Non-pigmented ciliary epithelial cell (primary cell): ENCODE data around the genes ACP2 and NR1H3.

DNA sequence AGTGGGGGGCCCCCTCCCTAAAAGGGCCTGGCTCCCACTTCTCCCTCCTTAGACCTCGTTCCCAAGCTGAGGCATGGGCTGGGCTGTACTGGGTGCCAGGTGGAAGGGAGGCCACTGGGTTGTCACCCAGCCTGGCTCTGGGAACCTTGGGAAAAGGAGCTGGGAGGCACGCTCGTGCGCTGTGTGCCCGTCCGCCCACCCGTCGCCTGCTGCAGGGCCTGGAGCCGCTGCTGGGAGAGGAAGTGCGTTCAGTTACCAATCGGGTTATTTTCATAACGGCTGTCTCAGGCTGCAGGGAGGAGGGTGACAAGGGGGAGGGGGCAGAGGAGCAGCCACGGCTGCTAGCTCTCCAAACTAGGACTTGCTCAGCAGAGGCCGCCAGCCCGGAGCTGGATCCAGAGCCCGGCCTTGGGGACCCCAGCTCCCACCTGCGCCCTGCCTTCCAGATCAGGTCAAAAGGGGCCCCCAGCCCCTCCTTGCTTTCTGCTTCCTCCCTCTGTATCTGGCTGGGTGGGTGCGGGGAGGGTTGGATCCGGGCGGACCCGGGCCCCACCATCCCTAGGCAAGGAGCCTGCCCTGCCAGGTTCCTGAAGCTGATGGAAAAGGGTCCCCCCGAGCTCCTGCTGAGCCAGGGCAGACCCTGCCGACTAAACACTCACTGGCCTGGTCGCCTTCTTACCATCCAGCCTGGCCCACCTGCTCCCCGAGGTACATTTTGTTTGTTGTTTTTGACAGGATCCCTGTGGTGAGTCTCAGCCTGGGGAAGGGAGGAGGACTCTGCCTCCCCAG, 14.2 kb downstream of the DGKZ start:
- RRBS: no CpG with 5 or more reads among the region's 25 CpGs

DNA sequence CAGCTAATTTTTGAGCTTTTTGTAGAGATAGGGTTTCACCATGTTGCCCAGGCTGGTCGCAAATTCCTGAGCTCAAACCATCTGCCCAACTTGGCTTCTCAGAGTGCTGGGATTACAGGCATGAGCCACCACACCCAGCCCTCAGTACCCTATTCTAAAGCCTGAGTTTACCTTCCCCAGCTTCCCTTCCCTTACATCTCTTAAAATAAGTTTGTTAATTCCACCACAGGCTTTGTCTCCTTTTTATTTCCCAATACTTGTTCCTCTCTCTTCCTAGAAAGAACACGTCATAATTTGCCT, 59.0 kb downstream of the AMBRA1 start:
- RRBS: no CpG with 5 or more reads among the region's 2 CpGs

DNA sequence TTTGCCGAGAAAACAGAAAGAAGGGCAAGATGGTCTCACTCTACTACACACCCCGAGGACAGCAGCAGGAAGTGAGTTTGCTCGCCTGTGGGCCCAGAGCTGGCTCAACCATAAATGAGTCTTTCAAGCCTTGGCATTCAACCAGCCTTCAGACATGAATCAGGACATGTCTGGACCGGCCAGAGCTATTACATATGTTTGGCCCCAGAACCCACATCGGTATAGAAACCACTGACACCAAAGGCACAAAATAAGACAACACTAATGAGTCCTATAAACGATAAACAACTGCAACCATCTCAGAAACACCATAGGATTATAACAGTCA, 12.9 kb downstream of the ARHGAP1 start:
- RRBS: no CpG with 5 or more reads among the region's 6 CpGs

DNA sequence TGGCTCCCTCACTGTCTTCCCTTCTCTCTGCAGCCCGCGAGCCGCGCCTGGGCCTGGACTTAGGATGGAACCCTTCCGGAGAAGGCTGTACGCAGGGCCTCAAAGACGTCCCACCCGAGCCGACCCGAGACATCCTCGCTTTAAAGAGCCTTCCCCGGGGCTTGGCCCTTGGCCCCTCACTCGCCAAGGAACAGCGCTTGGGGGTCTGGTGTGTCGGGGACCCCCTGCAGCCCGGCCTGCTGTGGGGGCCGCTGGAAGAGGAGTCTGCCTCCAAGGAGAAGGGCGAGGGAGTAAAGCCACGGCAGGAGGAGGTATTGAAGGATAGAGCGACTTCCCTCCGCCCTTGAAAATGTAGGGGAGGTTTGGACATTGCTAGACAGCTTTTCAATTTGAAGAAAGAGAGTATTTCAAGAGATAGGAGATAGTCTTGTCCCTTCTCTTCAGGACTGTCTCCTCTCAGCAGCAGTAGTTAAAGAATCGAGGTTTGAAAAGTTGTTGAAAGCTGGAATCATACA, 592 bp downstream of the ZNF408 start:
- RRBS: 2% methylated on average over 9 of the region's 22 CpGs

DNA sequence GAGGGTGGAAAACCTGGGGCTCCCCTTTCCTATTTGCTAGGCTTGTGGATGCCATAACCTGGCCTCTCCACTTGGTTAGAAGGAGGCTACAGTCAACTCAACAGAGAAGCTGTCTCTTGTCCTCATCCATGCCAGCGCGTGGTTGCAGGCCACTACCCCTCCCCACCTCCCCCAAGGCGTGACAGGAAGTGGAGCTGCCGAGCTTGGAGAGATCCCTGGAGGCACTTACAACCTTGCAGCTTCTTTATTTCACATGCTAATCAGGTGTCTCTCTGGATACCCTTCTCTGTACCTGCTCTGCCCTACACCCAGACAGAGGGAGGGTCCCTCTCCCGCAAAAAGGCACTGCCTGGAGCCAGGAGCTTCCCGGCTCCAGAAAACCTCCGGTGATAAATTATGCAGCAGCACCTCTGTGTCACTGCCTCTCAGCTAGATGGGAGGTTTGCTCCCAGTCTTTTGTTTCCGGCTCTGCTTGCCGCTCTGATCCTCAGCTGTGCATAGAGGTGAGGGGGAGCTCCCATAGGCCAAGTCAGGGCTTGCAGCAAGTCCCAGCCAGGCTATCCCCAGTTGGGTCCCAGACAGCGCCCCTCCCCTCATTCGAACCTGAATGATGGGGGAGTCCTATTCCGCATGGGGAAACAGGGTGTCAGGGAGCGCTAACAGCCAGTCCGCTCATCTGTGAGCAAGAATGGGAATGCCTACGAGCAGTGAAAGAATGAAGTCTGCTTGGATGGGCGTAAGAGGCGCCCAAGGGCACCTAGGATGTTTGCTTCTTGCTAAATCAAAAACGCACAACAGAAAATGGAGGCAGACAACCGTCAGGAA, 5.7 kb downstream of the LRP4 start:
- RRBS: 6% methylated on average over 2 of the region's 19 CpGs

DNA sequence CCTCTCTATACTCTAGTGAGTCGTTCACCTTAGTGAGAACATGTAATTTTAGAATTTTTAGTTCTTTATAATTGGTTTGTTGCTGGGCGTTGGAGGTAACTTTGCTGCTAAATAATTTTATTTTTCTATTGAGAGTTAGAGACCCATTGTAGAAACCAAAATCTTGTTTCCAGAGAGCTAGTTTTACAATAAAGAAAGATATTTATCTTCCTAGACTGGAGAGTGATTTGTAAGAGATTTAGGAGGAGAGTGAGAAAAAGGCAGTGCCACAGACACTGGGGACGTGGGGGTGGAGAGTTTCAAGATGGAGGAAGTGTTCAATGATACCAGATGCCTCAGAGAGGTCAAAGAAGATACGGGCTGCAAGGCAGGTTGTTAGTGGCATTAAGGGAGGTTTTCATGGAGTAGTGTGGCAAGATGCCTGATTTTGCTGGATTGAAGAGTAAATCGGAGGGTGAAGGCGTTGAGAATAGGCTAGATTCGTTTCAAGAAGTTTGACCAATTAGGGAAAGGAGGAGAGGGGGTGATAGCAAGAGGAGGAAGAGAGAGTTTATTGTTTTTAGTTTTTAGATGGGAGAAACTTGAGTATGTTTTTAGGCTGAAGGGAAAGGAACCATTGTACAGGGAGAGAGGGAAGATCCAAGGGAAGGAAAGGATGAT, 16.3 kb downstream of the CSTPP1 start:
- RRBS: no CpG with 5 or more reads among the region's 7 CpGs

- RRBS: no CpG with 5 or more reads among the region's 4 CpGs
These were observed 72.2 kb downstream of the ARFGAP2 start for GRCh38 chr11:47104195-47105103.

DNA sequence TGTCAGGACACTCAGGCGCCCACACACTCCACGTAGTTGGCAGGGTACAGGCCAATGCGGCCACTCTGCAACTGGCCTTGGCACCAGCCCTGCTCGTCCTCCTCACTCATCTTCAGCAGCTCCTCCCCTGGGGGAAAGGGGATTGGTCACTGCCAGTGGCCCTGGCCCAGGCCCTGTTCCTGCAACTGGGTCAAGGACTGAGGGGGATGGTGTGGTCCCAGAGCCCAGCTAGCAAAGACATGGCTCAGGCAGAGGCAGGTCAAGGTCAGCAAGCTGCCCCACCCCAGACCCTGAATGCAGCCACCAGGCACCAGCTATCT, 1.2 kb upstream of the ARFGAP2 start:
- RRBS: no CpG with 5 or more reads among the region's 4 CpGs

DNA sequence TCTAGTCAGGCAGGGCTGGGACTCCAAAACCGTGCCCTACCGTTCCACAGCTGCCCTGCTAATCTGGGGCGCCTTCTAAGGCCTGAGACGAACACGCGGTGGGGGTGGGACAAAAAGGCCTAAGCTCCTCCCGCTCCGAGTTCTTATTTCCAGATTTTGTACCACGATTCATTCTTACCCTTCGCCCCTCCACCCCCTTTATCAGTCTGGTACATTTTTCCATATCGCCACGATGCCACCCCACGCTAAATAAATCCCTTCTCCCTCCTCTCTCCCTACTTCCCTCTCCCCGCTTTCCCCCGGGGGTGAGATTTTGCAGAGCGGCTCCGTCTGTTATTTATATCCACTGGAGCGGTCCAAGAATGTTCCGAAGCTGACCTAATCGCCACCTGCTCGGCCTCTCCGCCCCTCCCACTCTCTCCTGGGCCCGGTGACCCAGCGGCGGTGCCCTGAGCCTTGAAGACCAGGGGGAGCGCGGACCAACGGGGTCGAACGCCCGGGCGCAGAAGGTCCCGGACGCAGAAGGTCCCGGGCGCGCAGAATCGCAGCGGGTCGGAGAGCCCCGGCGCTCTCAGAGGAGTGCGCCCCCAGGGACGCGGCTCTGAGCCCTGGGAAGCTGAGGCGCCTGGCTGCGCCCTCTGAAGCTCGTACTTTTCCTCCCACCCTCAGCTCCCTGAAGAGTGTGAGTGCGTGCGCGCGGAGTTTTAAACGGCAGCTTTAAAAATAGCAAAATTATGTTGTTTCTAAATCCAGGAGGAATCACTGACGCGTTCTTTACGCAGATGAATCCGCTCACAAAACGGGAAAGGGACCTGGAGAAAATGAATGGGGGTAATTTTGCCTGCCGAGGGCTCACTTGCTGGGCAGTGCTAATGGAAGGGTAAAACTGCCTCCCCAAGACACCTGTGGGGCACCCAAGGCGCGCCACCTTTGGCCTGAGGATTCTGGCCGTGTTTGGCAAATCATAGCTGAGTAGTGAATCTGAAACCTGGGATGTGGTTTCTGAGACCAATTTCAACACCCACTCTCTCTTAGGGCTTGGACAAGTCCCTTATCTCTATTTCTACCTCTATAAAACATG, 1.0 kb upstream of the PACSIN3 start:
- RRBS: 2% methylated on average over 9 of the region's 62 CpGs

DNA sequence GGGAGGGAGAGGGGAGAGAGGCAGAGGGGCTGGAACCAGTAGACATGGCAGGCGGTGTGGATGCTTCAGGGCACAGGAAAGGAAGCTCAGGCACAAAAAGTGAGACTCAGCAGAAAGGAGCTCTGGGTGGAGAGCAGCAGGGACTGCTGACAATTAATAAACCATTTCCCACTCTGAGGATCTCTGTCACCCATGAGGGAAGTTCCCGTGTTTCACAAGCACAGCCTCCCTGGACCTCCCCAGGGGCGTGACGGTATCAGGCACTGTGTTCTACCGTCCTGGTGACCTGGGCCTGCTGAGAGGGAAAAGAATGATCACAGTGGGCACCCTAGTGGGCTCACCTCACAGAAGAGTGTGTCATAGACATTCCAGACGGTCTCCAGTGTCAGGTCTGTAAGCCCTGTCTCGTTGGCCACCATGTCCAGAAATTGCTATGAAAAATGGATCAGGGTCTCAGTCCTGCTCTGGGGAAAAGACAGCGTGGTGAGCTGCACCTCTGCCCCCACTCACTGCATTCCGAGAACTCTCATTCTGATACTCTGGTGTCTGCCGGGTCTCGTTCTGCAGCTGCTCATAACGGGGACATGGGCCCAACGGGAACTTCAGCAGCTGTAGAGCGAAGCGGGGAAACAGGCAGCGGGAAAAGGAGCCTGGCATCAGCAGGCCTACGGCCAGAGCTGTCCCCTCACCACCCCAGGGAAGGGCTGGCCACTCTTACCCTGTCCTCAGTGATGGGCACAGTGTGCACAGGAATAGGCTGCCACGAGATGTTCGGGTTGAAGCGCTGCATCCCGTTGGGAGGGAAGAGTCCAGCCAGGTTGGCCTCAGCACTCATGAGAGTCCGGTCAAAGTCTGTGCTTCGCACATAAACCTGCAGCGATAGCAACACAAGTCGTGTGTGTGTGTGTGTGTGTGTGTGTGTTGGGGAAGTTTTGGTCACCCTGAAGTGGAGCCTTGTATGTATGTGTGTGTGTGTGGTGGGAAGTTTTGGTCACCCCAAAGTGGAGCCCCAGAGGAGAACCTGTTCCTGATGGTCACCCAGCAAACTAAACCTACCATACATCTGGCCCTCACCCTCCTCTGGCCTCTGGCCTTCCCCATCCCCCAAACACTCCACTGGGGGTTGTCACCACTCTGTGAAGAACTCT, 3.3 kb downstream of the ACP2 start:
- RRBS: no CpG with 5 or more reads among the region's 25 CpGs

- RRBS: 2% methylated on average over 13 of the region's 55 CpGs
These were observed at the start of gene ACP2 for GRCh38 chr11:47248206-47249710. Gene ACP2 (minus strand): TSS chr11:47248814.

GRCh38 chr11:47257354-47258342, at the start of gene NR1H3:
Gene NR1H3 (plus strand): TSS chr11:47257996.
- RRBS: 17% methylated on average over 3 of the region's 16 CpGs

- RRBS: no CpG with 5 or more reads among the region's 10 CpGs
These were observed 24.6 kb downstream of the NR1H3 start for GRCh38 chr11:47282427-47282821.

- RRBS: no CpG with 5 or more reads among the region's 1 CpG
These were observed 34.3 kb downstream of the NR1H3 start for GRCh38 chr11:47292059-47292460.

DNA sequence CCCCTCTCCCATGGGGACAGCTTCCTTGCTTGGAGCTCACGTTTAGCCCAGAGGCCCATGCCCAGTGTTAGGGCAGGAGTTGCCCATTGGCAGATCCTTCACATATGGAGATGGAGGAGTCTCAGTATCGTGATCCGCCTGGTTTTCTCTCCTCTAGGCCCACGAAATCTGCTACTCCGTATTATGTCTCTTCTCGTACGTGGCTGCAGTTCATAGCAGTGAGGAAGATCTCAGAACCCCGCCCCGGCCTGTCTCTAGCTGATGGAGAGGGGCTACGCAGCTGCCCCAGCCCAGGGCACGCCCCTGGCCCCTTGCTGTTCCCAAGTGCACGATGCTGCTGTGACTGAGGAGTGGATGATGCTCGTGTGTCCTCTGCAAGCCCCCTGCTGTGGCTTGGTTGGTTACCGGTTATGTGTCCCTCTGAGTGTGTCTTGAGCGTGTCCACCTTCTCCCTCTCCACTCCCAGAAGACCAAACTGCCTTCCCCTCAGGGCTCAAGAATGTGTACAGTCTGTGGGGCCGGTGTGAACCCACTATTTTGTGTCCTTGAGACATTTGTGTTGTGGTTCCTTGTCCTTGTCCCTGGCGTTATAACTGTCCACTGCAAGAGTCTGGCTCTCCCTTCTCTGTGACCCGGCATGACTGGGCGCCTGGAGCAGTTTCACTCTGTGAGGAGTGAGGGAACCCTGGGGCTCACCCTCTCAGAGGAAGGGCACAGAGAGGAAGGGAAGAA, 23.4 kb downstream of the MYBPC3 start:
- RRBS: 100% methylated on average over 3 of the region's 19 CpGs

DNA sequence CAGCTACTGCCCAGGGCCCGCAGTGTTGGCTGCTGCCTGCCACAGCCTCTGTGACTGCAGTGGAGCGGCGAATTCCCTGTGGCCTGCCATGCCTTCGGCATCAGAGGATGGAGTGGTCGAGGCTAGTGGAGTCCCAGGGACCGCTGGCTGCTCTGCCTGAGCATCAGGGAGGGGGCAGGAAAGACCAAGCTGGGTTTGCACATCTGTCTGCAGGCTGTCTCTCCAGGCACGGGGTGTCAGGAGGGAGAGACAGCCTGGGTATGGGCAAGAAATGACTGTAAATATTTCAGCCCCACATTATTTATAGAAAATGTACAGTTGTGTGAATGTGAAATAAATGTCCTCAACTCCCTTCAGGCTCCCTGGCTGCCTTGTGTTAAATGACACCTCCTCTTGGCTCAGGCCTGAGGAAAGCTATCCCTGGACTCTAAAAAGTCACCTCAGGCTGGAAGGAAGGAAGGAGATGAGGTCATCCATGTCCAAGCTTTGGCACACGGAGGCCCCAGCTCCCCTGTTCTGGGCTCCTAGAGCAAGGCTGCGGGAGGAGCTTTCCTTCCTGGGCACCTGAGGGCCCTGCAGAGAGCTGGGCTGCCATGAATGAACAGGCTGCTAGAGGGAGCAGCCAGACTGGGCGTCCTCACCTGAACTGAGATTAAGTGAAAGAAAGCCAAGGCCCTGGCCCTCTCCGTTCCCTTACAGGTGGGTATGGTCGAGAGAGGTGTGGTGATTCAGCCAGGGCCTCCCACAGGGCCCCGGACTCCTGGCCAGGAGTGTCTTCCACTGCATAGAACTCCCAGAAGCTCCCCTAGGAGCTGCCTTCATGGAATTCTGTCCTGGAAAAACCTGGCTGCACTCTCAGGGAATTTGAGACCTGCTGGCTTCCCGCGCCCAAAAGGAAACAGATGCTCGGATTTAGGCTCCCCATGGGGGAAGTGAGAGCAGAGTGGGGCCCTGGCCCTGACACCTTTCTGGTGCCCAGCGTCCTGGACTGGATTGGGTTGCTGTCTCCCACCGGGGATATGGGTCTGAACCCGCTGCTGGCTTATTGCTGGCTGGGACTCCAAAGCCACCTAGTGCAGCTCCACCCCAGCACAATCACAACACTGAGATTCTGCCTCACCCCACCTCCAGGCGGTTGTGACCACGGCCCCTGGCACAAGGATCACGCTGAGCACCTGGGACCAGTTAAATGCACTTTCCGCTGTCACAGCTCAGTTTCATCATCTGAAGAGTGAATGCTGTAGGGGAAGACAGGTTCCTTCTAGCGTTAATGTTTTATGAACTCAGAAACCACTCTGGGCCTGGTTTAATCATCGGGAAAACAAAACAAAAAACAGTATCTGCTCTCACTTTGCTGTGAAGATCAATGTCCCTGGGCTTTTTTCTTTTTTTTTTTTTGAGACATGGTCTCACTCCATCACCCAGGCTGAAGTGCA, 22.3 kb downstream of the MYBPC3 start:
- RRBS: no CpG with 5 or more reads among the region's 25 CpGs

DNA sequence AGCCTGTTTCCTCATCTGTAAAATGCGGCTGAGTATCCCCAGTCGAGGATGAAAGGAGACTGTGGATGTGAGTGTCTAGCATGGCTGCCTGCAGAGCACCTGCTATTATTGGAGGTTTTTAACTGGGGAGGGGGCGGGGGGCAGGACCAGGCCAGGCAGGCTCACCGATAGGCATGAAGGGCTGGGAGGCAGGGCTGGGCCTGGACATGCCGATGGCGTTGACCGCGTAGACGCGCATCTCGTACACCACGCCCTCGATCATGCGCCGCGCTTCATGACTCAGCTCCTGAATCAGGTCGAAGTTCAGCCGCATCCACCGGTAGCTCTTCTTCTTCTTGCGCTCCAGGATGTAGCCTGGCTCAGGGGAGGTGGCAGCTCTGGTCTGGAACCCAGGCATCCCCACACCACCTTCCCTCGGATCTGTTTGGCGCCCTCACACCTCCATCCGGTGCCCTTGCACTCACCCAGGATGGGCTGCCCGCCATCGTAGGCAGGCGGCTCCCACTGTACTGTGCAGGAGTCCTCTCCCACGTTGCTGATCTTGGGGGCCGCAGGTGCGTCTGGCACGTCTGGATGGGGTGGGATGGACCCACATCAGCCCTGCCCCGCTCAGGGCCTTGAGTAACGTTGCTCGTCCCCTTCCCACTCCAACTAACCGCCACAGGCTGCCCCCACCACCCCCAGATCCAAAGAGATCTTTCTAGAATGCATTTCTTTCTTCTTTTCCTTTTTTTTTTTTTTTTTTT, 15.1 kb downstream of the MYBPC3 start:
- RRBS: no CpG with 5 or more reads among the region's 34 CpGs

DNA sequence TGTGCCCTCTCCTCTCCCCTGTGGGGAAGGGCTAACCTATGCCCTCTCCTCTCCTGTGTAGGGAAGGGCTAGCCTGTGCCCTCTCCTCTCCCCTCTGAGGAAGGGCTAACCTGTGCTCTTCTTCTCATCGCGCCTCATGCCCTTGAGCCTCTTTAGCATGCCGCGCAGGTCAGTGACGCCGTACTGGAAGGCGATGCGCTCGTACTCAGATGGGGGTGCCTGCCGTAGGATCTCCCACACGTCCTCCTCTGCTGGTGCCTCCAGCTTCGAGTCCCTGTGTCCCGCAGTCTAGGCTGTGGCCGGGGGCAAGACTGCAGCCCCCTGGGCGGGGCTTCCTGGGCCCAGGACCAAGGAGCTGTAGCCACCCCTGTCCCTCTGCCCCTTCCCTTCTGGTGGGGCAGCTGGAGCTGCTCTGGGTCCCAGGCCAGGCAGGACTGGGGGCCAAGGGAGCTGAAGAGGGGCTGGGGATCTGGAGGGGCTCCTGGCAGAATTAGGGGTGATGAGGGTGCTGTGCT, 6.3 kb downstream of the MYBPC3 start:
- RRBS: no CpG with 5 or more reads among the region's 15 CpGs

- RRBS: no CpG with 5 or more reads among the region's 35 CpGs
These were observed 14.4 kb upstream of the SLC39A13 start for GRCh38 chr11:47393743-47394690.

- RRBS: no CpG with 5 or more reads among the region's 32 CpGs
These were observed 1.4 kb downstream of the SLC39A13 start for GRCh38 chr11:47409620-47410424.